Neural crest cell (in vitro differentiated cells): ENCODE measurements around a stretch of chr9.

DNA sequence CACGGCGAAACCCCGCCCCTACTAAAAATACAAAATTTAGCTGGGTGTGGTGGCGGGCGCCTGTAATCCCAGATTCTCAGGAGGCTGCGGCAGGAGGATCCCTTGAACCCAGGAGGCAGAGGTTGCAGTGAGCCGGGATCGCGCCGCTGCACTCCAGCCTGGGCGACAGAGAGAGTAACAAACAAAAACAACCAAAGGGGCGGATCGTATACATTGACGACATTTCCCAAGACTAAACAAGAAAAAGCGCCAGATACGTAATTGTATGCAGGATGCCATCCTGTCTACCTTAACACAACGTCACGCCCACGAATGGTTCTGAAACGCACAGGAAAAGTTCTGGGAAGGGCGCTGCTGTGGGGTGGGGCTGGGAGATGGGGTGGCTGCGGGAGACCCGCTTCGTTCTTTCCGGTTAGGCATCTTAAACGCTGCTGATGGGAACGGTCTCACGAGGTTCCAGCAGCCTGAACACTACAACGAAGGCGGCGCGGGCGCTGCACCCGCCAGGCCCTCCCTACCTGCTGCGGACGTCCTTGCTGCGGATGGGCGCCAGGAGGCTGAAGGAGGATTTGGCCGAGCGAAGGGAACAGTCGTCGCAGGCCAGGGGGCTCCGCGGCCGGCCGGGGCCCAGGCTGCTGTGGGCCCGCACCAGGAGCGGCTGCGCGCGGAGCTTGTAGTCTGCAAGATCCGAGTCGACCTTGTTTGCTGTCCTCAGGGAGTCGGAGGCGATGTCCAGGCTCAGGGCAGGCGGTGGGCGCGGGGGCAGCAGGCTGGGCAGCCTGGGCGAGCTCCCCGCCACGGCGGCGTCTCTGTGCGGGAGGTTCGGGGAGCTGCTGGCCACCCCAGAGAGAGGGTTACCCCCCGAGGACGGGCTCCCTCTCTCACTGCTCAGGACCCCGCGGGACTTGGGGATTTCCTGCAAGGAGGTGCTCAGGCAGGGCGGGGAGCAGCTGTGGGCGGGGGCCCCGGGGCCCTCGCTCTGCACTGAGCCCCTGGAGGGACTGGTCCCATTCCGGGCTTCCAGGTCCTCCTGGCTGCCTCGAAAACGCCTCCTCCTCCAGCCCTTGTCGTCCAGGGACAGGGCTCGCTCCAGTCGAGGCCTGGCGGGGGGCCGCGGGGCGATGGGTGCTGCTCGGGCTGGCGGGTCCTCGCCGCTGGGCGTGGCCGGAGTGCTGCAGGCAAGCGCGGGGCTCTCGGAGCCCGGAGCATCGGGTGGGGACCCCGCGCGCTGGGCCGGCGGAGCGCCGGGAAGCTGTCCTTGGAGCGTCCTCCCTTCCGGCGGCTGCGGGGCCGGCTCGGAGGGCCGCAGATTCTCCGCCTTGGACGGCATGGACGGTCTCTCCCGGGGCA is 1.1 kb downstream of the INPP5E start:
- PRO-cap, result unidirectional peak, plus-strand start at position 587 of the sequence; bidirectional peak, plus-strand start at position 1,010 of the sequence, minus-strand start at position 995 of the sequence

DNA sequence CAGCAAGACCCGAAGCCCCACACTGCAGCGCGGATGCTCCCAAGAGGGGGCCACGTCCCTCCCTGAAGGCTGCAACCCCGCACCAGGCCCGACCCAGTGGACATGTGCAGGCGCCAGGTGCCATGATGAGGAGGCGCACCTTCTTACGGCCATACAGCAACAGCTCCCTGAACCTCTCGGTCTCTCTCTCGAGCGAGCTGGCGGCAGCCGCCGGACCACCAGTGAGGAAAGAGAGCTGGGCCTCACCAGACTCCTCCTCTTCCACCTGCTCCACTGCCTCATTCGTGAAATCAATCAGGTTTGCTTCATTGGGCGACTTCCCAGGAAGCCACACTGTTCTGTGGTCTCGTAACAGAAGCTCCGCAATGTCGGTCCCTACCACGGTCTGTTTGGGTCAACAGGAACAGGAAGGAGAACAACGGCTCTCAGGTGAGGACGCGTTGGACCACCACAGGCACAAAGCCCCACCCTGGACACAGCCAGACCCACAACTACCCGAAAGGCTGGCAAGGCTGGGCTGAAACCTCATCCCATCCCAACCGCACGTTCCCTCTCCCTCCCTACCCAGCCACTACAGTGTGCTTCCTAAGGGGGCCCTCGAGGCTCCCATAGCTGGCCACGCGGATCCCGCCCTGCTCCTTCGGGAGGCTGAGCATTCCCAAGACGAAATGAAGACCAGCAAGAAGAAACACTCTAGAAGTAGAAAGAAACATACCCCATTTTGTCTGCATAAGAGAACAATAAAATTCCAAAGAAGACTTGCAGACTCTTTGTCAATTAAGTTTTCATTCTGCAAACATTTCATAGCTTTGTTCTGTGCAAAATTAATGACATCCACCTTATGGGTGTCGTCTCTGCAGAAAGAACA is 19.9 kb downstream of the SEC16A start:
- PRO-cap, result no peak

DNA sequence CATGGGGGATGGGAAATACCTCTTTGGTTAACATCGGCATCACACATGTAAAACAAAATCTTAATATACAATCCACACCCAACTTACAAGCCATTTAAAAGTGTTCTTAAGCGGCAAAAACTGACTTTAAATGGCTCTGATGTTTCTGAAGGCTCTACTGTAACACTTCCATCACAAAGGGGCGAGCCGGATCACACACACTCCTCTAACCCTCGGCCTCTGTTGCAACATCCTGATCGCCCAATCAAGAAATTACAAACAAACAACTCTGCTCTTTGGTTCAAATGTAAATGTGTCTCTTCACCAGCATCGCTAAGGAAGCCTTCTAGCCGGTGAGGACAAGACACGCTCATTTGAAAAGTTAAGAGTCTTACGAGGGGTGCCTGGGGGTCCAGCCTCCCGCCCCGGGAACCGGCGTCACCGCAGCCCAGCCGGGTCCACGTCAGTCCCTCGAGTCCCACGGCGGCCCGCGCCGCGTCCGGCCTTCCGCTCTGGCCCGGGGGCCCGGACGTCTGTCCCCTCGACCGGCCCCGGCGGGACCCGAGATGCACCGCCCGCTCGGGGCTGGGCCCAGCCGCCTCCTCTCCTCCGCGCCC is 483 bp downstream of the SEC16A start:
- PRO-cap, result unidirectional peak, plus-strand start at position 352 of the sequence

DNA sequence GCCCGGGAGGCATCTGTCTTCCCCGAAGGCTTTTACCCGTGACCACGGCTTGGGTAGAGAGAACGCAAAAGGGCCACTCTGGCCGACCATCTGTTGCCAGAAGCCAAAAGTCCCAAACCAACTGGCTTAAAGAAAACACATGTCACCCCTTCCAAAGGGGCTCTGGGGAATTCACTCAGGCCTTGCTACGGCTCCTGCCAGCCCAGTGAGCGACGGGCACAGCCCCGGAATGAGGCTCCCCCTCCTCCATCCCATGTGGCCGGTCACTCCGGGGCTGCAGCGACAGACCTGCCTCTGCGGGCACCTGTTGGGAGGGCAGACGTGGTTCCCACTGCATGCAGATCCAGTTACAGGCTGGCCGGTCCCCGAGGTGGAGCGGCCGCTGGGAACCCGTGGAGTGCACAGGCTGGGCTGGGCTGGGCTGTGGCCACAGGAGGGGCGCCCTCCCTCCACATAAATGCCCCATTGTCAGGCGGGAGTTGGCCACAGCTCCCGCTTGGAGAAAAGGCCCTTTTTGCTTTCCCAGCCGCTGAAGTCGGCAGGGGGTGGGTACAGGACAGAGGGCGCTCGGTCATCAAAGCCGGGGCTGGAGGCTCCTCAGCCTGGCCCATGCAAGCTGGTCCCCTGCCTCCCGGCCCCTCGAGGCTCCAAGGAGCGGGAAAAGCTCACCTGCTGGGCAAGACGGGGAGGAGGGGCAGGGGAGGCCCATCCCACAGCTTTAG is 19.9 kb downstream of the NOTCH1 start:
- PRO-cap, result bidirectional peak, plus-strand start at position 346 of the sequence, minus-strand start at position 307 of the sequence; bidirectional peak, plus-strand start at position 532 of the sequence, minus-strand start at position 399 of the sequence

DNA sequence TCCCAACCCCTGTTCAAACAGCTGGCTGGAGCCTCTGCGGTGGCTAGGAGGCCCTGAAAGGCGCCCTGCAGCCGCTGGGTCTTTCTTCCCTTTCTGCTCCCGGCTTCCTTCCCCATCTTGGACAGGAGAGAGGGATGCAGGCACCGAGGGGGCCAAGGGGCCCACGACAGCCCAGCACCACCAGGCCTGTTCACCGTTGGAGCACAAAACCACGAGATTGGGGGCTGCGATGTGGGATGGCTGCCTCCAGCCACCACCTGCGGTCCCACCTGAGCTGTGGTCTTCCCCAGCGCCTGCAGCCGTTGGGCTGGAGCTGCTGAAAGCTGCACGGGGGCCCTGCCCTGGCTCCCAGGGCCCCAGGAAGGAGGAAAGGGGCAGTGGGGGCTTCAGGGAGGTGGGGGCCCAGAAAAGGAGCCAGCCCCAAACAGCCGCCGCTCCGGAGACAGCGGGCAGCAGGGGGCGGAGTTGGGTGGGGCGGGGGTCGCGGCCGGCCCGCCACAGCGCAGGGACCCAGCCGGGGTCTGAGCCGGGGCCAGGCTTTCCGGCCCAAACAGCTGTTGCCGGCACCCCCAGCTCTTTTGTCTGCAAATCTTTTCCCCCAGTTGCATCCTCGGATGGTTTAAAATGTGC is 16.1 kb downstream of the NOTCH1 start:
- PRO-cap, result no peak

GRCh38 chr9:136540089-136540815 is 5.6 kb downstream of the NOTCH1 start:
- PRO-cap, result no peak

DNA sequence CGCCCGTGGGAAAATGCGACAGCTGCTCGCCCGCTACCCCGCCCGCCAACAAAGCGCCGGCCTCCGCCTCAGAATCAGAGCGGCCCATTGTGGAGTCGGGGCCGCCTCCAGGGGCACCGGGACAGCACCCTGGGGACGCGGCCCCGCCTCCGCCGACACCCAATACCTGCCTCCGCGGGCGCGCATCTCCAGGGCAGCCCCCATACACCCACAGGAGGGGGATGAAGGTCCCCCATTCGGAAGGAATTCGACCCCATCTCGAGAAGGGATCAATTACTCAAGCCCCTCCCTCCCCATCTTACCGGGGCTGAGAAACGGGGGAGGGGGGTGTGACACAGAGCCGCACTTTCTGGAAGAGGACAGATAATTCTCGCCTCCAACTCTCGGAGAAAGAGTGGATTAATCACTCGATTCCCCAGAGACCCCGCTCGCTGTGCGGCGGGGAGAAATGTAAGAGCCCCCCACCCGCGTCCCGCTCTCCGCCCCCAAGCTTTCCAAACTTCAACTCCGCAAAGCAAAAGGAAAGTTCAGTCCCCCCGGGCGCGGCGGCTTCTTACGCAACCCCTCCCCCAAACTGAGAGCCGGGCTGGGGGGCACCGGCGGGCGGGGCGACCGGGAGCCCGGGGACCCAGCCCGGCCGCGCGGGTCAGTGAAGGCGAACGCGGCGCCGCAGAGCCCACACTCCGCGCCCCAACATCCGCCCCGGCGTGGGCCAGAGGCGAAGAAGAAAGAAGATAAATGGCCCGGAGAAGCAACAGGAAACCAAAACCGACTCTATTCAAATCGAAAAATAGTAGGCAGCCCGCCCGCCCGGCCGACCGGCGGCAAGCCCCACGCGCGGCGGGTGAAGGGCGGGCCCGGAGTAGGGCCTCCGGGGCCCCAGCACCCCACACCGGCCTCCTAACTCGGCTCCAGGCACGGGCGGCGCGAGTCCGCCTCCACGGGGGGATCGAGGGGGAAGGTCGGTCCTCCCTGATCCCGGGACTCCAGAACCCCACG is 959 bp downstream of the NOTCH1 start:
- PRO-cap, result bidirectional peak, plus-strand start at position 71 of the sequence, minus-strand start outside the sequence

- PRO-cap, result unidirectional peak, minus-strand start at chr9:136551456
These were observed 5.4 kb upstream of the NOTCH1 start for GRCh38 chr9:136551158-136551777.

GRCh38 chr9:136554705-136555345 is 9.0 kb upstream of the NOTCH1 start:
- PRO-cap, result no peak

DNA sequence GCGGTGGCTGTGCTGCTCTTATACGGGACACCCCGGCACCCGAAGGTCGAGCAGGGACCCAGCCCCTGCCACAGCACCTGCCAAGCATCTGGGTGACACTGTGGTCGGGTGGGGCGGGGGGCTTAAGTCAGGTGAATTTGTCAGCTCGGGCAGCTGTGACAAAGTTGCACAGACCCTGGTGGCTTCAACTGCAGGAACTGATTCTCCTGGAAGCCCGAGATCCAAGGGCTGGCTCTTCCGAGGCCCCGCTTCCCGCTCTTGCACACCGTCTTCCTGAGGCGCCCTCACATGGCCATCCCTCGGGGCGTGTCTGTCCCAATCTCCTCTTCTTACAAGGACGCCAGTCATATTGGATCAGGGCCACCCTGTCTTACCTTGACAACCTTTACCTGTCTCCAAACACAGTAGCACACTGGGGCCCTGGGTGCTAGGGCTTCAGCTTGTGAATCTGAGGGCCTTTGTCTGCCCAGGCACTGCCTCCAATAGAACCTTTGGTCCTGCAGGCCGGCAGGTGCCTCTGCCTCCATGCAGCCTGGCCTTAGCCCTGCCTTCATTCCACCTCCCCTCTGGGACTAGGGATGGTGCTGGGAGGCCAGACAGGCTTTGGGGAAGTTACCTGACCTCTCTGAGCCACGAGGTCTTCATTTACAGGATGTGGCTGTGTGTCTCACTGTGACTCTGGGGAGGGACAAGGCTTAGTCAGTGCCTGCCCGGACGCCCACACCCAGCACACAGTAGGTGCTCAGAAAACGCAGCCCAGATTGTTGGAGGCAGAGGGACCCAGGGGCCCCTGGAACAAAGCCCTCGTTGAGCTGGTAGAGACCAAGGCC is 47.3 kb upstream of the EGFL7 start:
- PRO-cap, result no peak

DNA sequence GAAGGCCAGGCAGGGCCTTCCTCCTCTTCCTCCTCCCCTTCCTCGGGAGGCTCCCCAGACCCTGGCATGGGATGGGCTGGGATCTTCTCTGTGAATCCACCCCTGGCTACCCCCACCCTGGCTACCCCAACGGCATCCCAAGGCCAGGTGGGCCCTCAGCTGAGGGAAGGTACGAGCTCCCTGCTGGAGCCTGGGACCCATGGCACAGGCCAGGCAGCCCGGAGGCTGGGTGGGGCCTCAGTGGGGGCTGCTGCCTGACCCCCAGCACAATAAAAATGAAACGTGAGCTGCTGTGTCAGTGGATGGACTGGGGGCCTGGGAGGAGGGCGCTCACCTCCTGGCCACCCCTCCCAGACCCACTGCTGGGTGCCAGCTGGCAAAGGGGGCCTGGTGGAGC is 9.7 kb downstream of the EGFL7 start:
- PRO-cap, result no peak

DNA sequence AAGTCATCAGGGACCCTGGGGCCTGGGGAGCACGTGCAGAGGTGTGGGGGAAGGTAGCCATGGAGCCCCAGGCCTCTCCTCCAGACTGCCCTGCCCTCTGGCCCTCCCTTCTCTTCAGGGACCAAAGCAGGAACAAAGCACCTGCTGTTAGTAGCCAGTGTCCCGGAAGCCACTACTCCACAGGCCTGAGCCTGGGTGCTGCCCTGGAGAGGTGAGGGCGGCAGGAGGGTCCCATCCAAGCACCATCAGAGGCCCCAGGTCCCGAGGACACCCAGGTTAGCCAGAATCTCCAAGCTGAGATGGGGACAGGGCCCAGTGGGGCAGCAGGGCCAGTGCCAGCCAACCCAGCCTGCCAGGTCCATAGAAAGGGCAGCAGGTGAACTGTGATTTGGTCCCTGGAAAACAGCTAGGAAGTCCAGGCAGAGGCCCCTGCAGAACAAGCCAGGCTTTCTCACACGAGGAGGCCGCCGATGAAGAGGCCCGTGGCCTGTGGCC is 2.2 kb downstream of the AGPAT2 start:
- PRO-cap, result no peak

DNA sequence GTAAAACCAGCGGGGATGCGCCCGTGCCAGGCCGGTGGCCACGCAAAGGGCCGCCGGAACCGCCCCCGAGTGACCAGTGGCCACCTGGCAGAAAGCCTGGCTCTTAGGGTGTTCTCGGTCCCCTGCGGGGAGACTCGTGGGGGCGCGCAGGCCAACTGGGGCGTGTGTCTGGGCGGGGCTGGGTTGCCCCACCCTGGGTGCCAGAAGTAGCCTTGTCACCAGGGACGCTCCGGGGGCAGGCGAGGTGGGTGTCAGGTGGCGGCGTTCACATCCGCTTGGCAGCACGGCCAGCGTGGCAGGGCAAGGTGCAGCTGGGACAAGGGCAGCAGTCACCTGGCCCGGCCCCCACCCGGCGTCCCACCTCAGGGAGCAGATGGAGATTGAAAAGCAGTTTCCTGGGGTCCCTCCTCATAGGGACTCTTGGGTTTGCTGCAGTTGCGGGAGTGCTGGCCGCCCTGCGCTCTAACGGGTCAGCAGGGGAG is 655 bp upstream of the AGPAT2 start:
- PRO-cap, result no peak

DNA sequence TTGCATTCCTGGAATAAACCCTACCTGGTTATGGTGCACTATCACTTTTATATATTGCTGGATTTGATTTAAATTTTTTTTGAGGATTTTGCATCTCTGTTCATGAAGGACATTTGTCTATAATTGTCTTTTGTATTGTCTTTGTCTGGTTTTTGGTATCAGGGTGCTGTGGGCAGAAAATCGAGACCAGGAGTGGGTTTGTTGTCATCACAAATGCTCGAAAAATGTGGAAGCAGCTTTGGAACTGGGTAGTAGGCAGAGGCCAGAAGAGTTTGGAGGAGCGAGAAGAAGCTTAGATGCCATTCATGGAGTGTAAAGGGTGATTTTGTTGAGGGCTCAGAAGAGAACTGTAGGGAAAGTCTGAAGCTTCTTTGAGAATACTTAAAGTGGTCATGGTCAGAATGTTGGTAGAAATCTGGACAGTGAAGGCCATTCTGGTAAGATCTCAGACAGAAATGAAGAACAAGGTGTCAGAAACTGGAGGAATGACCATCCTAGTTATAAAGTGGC is 11.7 kb downstream of the FBXW5 start:
- PRO-cap, result no peak

DNA sequence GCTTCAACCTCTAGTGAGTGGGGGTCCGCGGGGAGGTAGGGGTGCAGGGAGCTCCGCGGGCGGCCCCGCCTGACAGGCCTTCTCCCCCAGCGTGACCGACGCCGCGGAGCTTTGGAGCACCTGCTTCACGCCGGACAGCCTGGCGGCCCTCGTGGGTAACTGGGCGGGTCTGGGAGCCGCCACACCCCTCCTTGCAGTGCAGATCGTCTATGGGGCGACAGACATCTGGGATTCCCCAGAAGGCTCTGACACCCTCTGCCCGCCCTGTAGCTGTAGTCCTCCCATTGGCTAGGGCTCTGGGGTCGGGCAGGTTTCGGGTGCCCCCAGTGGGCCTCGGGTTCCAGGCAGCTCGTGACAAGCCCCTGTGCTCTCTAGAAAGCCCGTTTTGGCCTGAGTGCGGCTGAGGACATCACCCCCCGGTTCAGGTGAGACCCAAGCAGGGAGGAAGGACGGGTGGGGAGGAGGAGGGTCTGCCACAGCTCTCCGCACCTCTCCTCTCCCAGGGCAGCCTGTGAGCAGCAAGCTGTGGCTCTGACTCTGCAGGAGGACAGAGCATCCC is 407 bp downstream of the PAXX start:
- PRO-cap, result unidirectional peak, minus-strand start at position 122 of the sequence; unidirectional peak, minus-strand start at position 211 of the sequence

GRCh38 chr9:136997807-136998426 is 1.5 kb upstream of the CLIC3 start:
- PRO-cap, result no peak

- PRO-cap, result no peak
These were observed 1.0 kb upstream of the FUT7 start for GRCh38 chr9:137032867-137033348.

GRCh38 chr9:137033875-137034518 is 2.1 kb upstream of the FUT7 start:
- PRO-cap, result no peak

GRCh38 chr9:137035179-137035594 is 3.3 kb upstream of the FUT7 start:
- PRO-cap, result no peak

GRCh38 chr9:137045075-137045968 is 655 bp downstream of the NPDC1 start:
- PRO-cap, result unidirectional peak, plus-strand start at chr9:137045569